ENCODE measurements around the genes C11orf87, LAYN and NKAPD1.

DNA sequence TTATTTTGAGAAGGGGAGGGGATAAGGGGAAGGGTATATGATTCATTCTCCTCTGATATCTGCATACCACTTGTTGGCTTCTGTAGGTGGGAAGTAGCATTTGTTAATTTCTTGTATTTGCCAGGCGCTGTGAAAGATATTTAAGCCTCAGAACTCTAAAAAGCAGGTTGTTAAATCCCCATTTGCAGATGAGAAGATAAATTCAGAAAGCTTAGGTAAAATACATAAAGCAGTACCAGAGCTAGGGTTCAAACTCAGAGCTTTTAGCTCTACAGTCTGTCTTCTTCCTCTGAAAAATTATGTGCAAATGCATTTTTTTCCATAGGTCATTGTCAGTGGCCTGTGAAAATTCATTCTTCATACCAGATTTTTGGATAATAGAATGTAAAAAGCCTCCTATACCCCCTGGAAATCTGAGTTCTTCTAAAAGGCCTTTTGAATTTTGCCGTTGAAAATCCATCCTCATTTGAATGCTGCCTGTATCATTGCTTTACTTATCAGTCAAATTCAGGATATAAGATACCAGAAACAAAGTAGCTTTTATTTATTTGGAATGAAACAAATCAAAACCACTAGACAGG, 221.3 kb downstream of the DDX10 start:
- PRO-cap: no peak
- RAMPAGE, long total RNA, 2 experiments: no peak in any of the 2 experiments

GRCh38 chr11:108975869-108976137, 310.9 kb downstream of the DDX10 start:
- PRO-cap: no peak
- RAMPAGE, long total RNA, 2 experiments: no peak in any of the 2 experiments

DNA sequence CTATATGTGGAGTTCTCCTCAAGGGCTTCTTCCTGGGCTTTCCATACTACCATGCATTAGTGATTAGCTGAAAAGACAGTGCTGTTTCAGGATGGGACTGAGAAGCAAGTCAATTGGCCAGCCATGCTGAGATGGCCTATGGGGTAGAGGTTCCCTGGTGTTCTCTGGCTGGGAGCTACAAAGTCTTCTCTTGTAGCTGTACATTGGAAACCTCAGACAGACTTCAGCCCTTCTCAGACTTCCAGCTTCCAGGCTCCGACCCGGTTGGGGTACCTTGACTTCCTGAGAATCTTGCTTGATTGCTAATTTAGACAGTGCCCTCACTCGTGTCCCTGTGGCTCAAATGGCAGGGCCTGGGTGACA, 315.8 kb downstream of the DDX10 start:
- PRO-cap: unidirectional peak, minus-strand start at position 260 of the sequence
- RAMPAGE, long total RNA, 2 experiments: no peak in any of the 2 experiments

GRCh38 chr11:109422033-109422587, at the start of gene C11orf87:
TSS of gene C11orf87 (plus strand) at chr11:109422190.
- PRO-cap: no peak
- RAMPAGE, long total RNA, 2 experiments: no peak in any of the 2 experiments

DNA sequence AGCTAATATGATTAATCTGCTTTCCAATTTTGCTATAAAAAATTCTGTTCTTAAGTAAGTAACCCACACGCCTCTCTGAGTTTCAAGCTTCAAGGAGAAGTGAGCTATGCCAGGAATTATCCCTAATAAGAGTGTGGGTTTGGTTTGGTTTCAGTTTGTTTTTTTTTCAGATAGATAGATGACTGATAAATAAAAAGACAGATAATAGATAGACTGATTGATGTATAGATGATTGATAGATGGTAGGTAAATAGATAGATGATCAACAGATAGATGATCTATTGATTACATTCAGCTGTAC, 29.6 kb upstream of the ZC3H12C start:
- PRO-cap: no peak
- RAMPAGE, long total RNA, 2 experiments: no peak in any of the 2 experiments

DNA sequence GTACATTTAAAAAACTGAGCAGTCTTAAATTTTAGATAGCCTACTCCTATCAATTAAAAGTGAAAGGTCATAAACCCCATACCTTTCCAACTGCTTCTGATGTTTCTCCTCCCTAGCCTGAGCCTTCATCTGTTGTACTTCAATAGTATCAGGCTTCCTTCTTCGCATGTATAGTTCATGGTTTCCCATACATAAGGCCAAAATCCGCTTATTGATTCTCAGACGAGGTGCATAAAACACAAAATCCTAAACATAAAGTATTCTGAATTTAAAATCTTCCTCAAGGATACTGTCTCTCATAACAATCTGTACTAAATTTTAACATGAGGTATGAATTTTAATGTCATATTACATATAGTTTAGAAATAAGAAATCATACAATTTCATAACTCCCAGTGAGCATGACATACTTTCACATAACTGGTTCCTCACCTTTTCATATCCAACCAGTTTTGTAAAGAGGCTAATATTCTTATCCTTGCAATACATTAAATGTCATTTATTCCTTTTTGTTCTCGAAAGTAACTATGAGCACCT, 42.5 kb downstream of the RDX start:
- PRO-cap: no peak
- RAMPAGE, long total RNA, 2 experiments: start-site peak on the minus strand in 1 of 2 experiments, centred at position 209 of the sequence, 17 reads per replicate

DNA sequence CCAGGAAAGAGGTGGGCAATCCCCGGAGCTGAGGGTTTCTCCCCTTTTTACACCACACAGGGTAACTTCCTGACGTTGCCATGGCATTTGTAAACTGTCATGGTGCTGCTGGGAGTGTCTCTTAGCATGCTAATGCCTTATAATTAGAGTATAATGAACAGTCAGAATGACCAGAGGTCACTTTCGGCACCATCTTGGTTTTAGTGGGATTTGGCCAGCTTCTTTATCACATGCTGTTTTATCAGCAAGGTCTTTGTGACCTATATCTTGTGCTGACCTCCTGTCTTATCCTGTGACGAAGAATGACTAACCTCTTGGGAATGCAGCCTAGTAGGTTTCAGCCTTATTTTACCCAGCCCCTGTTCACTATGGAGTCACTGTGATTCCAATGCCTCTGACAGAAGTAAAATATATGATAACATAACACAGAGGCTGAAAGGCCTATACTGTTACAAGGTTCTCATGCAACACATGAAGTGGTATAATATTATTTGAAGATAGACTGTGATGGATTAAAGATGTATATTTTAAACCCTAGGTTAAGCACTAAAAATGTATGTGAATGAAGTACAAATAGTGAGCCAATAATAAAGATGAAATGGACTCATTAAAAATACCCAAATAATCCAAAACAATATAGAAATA, 41.4 kb upstream of the RDX start:
- PRO-cap: no peak
- RAMPAGE, long total RNA, 2 experiments: no peak in any of the 2 experiments

DNA sequence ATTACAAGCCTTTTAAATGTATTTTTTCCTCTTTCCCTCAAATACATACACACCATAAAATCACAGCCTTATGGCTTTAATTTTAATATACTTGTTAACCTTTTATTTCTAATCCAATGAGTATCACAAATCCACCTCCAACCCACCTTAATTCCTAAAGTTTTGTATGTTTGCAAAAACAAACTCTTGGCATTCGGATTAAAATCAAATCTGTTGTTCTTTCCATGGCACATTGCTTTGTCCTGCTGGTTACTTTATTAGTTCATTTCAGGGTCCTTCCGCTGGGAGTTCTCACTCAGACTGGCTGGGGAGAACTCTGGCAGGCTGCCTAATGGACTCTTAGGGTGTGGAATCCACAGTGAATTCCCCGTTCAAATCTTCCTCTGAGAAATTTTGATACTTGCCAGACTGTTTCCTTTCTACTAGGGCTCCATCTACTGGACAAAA, 53.3 kb upstream of the FDX1 start:
- PRO-cap: no peak
- RAMPAGE, long total RNA, 2 experiments: no peak in any of the 2 experiments

DNA sequence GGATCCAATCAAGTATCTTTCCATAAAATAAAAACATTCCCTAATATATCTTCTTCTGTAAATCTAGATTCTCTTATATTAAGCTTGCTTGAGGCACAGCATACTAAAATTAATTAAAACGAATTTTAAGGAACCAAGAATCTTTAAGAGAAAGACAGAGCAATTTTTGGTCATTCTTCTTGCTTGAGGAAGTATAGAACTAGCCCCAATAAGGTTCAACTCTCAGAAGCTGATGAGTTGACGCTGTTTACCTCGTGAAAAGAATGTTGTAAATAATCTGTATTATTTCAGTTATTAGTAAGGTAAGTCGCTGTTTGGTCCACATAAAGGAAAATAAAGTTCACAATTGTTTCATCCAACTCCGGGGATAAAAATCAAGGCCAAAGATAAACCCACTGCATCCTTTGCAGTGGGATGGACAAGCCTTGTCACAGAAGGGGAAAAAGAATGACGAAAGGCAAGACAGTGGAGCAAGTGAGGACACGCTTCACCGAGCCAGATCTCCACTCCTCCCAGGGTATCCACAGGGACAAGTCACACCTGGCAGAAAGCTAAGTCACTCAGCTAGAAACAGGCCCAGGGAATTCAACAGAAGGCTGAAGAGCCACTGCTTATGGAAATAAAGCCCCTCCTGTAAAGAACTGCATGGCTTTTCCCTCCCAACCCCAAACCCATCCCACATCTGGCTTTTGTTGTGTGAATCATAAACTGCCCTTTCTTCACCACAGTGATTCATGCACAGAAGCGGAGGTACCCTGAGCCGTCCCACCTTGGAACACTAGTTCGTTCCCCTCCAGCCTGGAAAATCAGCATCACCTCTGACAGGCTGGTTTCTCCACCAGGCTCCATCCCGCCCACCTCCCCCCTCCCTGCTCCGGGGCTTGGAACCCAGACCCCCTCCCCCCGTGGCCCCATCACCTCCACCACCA, 661 bp downstream of the POU2AF1 start:
- PRO-cap: no peak
- RAMPAGE, long total RNA, 2 experiments: no peak in any of the 2 experiments

- PRO-cap: bidirectional peak, plus-strand start at chr11:111540722, minus-strand start at chr11:111540579
- RAMPAGE, long total RNA, 2 experiments: start-site peak on the plus strand in 1 of 2 experiments, at chr11:111540701-111540770 at its widest, 27 reads per replicate
These were observed at the start of gene LAYN for GRCh38 chr11:111540136-111541166. TSS of gene LAYN (plus strand) at chr11:111540720.

- PRO-cap: no peak
- RAMPAGE, long total RNA, 2 experiments: no peak in any of the 2 experiments
These were observed 19.4 kb downstream of the LAYN start for GRCh38 chr11:111559863-111560331.

GRCh38 chr11:111725713-111726890, 40.1 kb downstream of the PPP2R1B start:
- PRO-cap: no peak
- RAMPAGE, long total RNA, 2 experiments: no peak in any of the 2 experiments

DNA sequence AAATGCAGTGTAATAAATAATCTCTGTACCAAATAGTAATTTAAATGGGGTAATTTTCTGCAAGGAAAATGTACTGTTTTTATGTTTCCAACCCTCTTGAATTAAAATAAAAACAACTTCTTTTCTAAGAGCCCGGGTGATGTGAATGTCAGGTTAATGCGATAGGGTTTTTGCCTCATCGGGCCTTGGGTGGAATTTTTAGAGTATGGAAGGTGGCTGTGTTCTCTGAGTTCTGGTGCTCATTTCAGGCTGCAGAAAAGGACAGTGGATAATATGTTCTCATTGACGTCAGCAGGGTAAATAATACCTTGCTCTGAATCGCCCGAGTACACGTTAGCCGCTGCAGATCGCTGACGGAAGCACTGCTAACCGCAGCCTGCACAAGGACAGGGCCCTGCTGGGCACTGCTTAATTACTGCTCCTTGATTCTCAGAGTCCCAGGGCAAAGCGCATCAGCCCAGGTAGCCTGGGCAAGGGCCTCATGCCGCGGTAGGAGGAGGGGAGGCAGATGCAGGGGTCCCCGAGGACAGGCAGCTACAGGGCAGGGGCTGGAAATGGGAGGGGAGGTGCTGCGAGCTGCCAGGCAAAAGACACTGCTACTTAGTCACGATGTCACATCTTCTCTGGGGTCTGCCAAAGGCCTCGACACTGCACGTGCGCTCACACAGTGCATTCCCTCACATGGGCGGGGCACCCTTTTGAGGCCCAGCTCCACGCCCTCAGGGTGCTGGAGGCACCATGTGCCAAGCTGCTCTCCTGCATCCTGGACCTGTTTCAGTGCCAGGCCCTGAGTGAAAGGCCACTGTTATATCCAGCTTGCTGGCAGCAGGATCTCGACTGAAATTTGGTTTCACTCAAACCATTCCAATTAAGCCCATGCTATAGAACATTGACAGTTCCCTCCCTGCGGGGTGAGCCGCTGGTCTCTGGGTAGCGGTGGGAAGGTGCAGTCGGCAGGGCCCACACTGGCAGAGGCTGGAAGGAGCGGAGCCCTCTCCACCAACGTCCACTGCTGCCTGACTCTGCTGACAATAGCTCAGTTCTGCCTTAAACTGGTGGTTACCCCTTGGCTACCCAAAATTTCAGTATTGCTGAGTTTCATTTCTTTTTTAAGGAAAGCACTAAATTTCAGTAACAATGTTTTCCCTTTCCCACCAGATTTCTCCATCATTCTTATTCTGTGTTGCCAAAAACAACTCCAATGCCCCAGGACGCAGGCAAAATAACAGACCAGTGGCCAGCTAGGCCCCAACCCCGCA, 35.0 kb downstream of the PPP2R1B start:
- PRO-cap: bidirectional peak, plus-strand start at position 345 of the sequence, minus-strand start at position 234 of the sequence
- RAMPAGE, long total RNA, 2 experiments: no peak in any of the 2 experiments

GRCh38 chr11:111774791-111775709, 8.9 kb upstream of the PPP2R1B start:
- PRO-cap: no peak
- RAMPAGE, long total RNA, 2 experiments: no peak in any of the 2 experiments

- PRO-cap: no peak
- RAMPAGE, long total RNA, 2 experiments: no peak in any of the 2 experiments
These were observed 11.8 kb upstream of the PPP2R1B start for GRCh38 chr11:111777697-111778753.

DNA sequence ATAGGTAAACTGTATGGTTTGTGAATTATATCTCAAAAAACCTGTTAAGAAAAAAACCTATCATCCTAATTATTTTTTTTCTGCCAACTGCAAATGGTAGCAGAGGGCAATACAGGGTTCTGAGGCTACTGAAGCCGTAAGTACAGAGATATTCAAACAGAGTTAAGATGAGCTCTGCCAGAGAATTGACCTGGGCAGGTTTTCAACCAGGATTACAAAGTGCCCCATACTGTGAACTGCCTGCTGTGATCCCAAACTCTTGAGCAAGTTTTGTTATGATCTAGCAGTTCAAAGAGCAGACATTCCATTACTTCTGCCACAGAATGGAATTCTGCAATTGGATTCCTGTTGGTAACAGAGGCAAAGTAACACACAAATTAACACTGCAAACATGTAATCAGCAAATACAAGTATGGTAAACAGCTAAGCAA, 31.3 kb downstream of the ALG9 start:
- PRO-cap: no peak
- RAMPAGE, long total RNA, 2 experiments: no peak in any of the 2 experiments

DNA sequence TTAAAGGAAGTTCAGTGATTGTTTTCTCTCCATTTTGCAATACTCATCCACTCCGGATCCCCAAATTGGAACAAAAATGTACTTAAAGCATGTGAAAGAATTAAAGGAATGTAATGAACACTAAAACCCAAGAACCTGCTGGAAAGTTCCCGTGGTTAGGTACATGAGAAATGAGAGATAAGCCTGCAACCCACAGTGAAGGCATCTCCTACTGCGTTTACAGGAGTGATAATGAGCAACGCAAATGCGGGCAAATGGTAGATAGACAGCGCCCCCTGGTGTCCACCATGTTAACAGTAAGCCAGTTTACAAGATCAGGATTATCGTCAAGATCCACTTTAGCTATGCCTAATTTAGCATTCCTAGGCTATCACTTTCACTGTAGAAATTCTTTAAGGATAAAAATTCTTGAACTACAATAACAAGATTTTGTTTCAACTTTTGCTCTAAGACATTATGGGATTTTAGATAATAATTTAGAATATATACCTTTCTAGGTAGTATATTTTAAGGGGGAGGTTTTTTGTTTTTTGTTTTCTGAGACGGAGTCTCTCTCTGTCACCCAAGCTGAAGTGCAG, 29.9 kb downstream of the ALG9 start:
- PRO-cap: no peak
- RAMPAGE, long total RNA, 2 experiments: no peak in any of the 2 experiments

GRCh38 chr11:111922718-111923111, 4.0 kb downstream of the C11orf52 start:
- PRO-cap: no peak
- RAMPAGE, long total RNA, 2 experiments: no peak in any of the 2 experiments

DNA sequence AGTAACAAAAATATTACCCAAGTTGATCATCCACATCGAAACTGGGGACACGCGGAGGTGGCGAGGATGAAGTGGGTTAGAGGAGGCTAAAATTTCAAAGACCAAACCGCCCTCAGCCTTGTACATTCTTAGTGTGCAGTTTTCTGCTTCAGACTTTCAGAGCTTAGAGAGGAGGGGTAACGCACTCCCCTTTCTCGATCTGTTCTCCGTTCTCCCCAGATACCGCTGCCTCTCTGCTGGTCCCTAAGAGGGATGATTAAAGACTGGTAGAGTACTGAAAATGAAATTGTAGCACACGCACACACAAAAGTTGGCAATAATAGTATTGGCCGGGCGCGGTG, 8.7 kb downstream of the C11orf52 start:
- PRO-cap: no peak
- RAMPAGE, long total RNA, 2 experiments: no peak in any of the 2 experiments

GRCh38 chr11:112073752-112074977, at the start of gene NKAPD1:
TSS of gene NKAPD1 (plus strand) at chr11:112074299.
- PRO-cap: no peak
- RAMPAGE, long total RNA, 2 experiments: start-site peak on the plus strand in 2 of 2 experiments, at chr11:112074329-112074343 at its widest, 31 to 51 reads per replicate; start-site peak on the minus strand in 1 of 2 experiments, at chr11:112074007-112074040 at its widest, 21 reads per replicate